ENCODE results near the genes VAPB and STX16.

DNA sequence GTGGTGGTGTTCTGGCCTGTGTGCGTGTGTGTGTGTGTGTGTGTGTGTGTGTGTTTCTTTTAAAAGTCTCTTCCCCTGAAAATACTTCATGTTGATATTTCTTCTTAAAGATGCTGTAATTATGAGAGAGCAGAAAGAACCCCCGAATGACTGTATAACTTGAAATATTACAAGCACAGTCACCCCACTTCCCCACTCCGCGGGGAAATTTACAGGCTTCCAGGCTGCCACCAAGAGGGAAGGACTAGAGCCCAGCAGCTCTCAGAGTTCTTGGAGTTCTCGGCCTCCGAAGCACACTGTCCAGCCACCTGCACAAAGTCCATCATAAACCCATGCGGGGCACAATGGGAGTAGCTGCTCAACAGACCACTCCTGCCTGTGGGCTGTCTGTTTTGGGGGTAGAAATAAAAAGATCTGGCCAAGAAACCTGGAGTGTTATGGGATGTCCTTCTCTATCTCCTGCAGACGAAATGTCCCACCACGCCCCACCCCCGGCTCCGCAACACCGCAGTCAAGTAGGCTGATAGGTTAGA lies 26.2 kb downstream of the PMEPA1 start:
- PRO-cap, result no peak
- CAGE, long polyA plus RNA, result no peak

GRCh38 chr20:57709372-57709648 lies 505 bp downstream of the PMEPA1 start:
- PRO-cap, result no peak
- CAGE, long polyA plus RNA, result no peak

DNA sequence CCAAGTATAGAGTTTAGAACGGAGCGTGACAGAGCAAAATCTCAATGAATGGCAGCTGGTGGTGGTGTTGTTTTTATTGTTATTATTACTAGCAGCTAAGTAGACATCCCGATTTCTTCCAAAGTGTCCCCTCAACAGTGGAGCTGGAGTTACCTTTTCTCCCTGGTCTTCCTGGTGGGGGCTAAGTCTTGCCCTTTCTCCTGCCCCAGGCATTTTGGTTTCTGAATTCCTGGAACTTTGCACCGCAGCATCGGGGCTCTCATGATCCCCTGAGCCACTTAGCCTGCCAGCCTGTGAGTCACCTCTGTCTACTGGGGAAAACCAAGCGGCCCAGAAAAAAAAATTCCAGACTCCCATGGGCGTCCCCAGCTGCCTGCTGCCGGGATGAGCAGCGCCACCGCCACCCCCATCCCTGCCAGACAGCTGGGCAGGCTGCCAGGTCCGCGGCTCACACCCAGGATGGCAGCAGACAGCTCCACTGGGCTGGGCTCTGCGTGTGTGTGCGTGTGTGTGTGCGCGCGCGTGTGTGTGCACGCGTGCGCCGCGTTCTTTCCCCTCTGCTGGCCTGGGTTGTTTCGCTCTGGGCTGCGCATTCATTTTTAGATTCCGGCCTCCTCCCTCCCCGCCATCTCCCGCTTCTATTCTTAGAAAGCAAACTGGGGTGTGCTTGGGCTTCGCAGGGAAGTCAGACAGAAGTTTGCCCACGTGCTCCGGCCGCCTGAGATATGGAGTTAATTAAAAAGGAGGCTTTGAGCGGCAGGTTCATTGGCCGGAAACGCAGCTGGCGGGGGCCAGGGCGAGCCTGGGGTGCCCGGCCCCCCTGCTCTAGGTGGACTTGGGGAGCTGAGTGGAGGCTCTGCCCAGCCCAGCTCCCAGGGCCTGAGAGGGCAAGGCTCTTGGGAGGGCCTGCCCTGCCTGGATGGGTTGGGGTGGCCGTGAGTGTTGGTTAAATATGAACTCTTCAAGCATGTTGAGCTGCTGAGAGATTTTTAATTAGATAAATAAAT lies 38.9 kb upstream of the PMEPA1 start:
- PRO-cap, result no peak
- CAGE, long polyA plus RNA, result no peak

DNA sequence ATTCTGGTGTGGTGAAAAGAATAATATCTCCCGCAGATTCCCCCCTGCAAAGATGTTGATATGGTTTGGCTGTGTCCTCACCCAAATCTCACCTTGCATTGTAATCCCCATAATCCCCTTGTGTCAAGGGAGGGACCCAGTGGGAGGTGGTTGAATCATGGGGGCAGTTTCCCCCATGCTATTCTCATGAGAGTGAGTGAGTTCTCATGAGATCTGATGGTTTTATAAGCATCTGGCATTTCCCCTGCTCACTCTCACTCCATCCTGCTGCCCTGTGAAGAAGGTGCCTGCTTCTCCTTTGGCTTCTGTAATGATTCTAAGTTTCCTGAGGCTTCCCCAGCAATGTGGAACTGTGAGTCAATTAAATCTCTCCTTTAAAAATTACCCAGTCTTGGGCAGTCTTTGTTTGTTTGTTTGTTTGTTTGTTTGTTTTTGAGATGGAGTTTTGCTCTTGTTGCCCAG lies 58.8 kb upstream of the PMEPA1 start:
- PRO-cap, result no peak
- CAGE, long polyA plus RNA, result no peak

GRCh38 chr20:57802308-57802507 lies 92.4 kb upstream of the PMEPA1 start:
- PRO-cap, result no peak
- CAGE, long polyA plus RNA, result no peak

DNA sequence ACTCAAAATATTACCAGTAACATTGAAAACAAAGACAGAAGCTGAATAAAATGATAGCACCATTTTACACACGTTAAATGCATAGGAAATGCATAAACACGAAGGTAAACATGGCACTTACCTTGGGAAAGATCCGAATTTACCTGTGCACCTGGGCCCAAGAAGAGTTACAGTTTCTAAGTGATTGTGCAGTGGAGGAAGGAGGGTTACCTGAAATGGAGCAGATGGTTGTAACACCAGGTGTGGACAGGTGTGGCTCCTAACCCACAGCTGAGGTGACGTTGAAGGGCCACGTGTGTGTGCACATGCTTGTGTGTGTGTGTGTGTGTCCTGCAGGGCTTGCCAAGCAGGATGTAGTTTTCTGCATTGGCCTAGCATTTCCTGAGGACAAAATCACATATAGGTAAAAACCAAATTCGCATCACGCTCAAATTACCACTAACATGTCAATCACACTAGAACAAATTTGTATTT lies 163.1 kb upstream of the C20orf85 start:
- PRO-cap, result no peak
- CAGE, long polyA plus RNA, result no peak

- PRO-cap, result no peak
- CAGE, long polyA plus RNA, result no peak
These were observed 111.0 kb upstream of the C20orf85 start for GRCh38 chr20:58039432-58040288.

DNA sequence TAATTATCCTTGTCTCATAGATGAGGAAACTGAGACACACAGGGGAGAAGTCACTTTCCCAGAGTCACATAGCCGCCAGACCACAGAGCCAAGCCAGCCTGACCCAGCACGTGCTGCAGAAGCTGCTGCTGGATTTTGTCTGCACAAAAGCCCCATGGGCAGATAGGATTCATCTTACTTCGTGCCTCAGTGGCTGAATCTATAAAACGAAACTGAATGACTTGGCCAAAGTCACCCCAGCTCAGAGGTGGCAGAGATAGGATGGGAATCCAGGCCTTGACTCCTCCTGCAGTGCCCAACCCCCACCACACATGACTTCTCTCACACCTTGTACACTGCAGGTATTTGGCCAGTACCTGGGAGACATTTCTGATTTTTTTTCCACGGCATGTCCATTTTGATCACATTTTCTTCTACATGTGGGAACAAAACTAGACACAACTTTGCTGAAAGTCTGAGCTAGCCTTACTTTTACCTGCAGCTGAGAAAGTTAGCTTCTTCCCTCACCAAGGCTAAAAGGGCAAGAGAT lies 104.4 kb upstream of the C20orf85 start:
- PRO-cap, result no peak
- CAGE, long polyA plus RNA, result no peak

- PRO-cap, result no peak
- CAGE, long polyA plus RNA, result no peak
These were observed 65.6 kb upstream of the C20orf85 start for GRCh38 chr20:58085131-58085538.

GRCh38 chr20:58267785-58268089 lies 39.3 kb upstream of the ANKRD60 start:
- PRO-cap, result no peak
- CAGE, long polyA plus RNA, result no peak

GRCh38 chr20:58361009-58361768 lies 27.8 kb upstream of the VAPB start:
- PRO-cap, result no peak
- CAGE, long polyA plus RNA, result no peak

DNA sequence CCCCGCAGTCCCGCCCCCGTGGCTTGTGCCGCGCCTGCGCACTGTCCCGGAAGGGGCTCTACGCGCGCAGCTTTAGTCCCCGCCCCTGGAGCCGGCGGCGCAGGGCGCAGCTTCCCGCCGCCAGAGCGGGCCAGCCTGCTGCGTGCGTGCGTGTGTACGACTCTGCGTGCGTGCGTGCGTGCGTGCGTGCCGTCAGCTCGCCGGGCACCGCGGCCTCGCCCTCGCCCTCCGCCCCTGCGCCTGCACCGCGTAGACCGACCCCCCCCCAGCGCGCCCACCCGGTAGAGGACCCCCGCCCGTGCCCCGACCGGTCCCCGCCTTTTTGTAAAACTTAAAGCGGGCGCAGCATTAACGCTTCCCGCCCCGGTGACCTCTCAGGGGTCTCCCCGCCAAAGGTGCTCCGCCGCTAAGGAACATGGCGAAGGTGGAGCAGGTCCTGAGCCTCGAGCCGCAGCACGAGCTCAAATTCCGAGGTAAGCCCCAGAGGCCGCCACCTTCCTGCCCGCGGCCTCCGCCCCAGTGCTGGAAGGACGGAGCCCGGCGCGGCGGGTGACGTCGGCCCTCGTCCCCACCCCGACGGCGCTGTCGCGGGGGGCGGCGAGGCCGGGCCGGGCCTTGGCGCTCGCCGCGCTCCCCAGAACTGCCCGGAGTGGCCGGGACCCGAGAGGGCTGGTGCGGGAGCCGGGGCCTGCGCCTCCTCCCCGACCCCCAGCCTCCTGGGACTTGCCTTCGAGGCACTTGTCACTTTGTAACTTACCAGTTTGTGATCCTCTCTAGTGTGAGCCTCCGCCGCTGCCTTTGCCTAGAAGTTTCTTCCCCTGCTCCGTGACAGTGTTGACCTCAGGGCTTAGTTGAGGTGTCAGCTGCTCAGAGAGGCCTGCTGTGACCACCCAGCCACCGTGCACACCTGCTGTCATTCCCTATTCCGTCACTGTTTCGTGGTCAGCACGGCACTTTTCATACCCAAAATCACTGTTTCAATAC lies at the start of gene VAPB:
TSS of gene VAPB (plus strand) at position 185 of the 984 bp plus-strand sequence.
- PRO-cap, result bidirectional peak, plus-strand start at position 159 of the sequence, minus-strand start outside the sequence; bidirectional peak, plus-strand start at position 582 of the sequence, minus-strand start at position 521 of the sequence
- CAGE, long polyA plus RNA, result no peak

DNA sequence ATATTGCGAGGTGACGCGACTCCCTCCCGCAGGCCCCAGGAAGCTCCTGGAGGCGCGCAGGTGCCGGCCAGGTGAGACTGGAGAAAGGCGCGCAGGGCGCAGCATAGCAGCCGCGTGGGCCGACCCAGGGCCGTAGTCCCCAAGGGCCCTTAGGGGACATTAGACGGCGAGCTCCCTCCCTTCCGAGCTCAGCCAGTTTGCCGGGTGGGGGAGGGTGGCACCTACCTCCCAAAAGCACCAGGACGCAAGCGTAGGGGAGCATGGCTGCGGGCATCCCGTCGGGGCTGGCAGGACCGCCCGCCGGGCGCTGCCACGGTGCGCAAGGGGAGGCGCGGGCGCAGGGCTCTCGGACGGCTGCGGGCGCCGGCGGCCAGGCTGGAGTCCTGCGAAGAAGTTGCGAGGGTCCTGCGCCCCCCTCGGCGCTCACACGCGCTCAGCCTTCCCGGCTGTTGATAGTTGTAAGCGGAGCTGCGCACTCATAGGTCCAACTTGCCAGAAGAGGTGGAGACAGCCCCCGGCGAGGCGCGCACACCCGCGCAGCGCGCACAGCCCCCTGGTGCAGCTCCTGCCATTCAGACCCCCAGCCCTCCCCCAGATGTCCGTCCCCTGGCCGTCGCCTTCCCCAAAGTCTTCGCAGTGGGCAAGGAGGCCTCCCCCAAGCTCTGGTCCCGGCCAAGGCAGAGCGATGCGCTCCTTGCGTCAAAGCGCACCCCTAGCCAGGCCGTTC lies 602 bp downstream of the APCDD1L start:
- PRO-cap, result no peak
- CAGE, long polyA plus RNA, result no peak

DNA sequence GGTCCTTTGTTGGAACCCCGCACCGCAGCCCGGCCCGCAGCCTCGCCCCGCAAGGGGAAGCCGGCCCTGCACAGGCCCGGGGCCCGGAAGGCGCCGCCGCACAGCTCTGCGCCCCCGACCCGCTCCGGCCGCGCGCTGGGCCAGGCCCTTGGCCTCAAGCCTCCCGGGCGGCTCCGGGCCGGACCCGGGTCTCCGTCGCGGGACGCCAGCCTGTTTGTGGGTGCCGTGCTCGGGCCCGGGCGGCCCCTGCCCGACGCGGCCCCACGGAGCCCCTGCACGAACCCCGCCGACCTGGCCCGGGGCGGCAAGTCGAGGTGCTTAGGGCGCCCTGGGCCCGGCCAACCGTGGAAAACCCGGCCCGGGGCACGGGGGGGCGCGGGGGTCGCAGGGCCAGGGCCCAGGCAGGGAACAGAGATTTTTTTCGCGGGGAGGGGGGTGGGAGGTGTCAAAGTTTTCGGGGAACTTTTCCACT lies 907 bp upstream of the STX16 start:
- PRO-cap, result unidirectional peak, minus-strand start at position 293 of the sequence
- CAGE, long polyA plus RNA, result no peak

DNA sequence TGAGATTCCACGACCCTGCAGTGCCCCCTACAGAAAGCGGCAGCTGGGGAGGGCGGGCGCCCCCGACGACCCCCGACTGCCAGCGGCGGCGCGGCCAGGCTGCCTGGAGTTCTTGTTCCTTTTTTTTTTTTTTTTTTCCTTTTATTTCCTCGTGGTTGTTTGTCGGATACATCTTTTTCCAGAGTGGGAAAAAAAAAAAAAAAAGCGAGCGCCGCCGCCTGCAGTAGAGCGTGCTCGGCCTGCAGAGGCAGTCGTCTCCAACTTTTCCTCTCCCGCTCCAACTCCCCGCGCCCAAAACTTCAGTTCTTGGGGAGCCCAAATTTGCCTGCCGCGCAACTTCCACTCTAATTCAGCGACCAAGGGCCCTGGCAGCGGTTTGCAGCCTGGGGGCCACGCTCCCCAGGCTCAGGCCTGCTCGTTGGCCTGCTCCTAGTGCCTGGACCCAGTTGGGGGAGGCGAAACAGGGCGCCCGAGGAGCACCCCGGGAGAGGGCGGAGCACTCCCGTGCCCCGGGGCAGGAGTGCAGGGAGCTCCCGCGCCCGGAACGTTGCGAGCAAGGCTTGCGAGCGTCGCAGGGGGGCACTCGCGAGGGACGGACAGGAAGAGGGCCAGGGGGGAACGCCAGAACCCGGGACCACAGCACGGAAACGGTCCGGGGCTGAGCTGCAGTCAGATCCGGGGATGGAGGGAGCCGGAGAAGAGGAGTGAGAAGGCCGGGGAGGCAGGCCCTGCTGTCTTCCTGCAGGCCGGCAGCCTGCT lies at the start of gene STX16:
TSS of gene STX16 (plus strand) at position 672 of the 759 bp plus-strand sequence.
- PRO-cap, result bidirectional peak, plus-strand start at position 672 of the sequence, minus-strand start at position 348 of the sequence
- CAGE, long polyA plus RNA, result no peak

GRCh38 chr20:58651371-58651450 lies 128 bp downstream of the STX16 start:
- PRO-cap, result no peak
- CAGE, long polyA plus RNA, result no peak

GRCh38 chr20:58717072-58717625 lies 24.5 kb downstream of the NPEPL1 start:
- PRO-cap, result no peak
- CAGE, long polyA plus RNA, result no peak

GRCh38 chr20:58854126-58854532 lies 37.1 kb upstream of the GNAS start:
- PRO-cap, result no peak
- CAGE, long polyA plus RNA, result no peak

DNA sequence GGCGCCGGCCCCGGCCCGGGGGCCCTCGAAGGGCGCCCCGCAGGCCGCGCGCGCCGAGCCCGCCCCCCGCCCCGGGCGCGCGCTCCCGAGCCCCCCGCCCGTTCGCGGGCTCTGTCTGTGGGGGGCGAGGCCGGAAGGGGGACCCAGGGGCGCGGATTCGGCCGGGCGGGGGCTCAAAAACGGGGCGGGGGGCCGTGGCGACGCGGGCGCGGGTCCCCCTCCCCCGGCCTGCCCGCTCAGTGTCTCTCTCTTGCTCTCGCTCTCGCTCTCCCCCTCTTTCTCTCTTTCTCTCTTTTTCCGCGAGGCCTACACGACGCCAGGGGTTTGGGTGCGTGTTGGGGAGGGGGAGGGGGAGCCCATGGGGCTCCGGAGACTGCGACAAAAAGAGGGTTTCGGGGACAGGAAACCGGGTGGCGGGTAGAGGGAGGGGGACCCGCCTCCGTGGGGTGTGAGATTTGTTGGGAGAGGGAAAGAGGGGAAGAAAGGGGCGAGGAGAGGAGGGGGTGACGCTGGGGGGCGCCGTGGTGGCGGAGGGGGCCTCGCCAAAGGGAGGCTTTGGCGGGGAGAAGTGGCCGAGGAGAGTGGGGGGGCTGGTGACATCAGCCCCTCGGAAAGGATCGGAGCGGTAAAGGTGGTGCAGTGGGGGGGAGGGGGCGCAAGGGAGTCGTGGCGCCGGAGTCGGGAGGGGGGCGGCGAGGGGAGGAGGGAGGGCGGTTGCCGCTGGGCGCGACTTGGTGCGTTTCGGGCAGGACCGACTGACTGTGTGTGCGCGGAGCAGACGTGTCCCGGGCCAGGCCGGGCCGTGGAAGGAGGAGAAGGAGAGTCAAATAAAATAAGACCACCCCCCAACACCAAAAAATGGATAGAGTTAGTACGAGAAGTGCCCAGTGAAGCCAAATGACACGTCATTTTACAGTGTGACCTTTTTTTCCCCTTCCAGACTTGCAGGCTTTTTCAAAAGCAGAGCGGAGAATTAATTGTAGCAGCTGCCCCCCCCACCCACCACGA lies 965 bp downstream of the GNAS start:
- PRO-cap, result bidirectional peak, plus-strand start at position 176 of the sequence, minus-strand start outside the sequence; bidirectional peak, plus-strand start at position 284 of the sequence, minus-strand start at position 282 of the sequence; bidirectional peak, plus-strand start at position 751 of the sequence, minus-strand start at position 583 of the sequence
- CAGE, long polyA plus RNA, result no peak

- PRO-cap, result no peak
- CAGE, long polyA plus RNA, result start-site peak on the plus strand at chr20:58896324-58896634, 38 and 24 reads in 2 replicates
These were observed 5.1 kb downstream of the GNAS start for GRCh38 chr20:58896126-58896893.

Data from B cell (primary cell).